ENCODE results near the genes SDK2 and KIF19.

DNA sequence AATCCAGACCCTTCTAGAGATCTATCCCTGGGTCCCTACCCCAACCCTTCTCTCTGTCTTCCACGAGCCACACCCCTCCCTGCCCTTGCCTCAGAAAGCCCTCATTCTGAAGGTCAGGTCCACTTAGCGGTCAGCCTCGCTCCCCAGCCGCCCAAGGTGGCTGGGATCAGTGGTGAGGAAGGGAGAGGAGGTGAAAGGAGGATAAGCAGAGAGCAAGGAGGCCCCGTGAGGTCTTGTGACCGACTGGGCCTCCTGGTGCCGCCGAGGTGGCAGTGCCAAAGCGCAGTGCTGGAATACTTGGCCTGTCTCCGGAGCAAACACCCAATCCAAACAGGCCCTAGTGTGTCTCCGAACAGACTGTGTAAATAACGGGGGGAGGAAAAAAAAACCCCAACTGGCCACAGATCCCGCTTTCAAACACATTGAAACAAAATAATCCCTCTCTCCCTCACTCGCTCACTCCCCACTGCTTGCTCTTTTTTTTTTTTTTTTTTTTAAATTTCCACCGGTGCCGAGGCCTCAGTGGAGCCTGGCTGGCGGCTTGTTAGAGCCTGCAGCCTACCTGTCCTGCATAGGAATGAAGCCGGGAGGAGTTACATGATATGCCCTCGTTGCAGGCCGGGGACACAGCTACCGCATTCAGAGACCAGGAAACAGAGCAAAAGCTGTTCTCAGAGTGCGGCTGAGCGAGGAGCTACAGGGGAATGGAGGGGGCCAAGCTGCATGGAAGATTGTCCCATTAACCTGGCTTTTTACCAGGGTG, 381.0 kb downstream of the SOX9 start:
- PRO-cap: no peak

- PRO-cap: no peak
Measured at GRCh38 chr17:72530000-72530922, 409.4 kb downstream of the SOX9 start.

GRCh38 chr17:72538588-72539246, 417.9 kb downstream of the SOX9 start:
- PRO-cap: no peak

DNA sequence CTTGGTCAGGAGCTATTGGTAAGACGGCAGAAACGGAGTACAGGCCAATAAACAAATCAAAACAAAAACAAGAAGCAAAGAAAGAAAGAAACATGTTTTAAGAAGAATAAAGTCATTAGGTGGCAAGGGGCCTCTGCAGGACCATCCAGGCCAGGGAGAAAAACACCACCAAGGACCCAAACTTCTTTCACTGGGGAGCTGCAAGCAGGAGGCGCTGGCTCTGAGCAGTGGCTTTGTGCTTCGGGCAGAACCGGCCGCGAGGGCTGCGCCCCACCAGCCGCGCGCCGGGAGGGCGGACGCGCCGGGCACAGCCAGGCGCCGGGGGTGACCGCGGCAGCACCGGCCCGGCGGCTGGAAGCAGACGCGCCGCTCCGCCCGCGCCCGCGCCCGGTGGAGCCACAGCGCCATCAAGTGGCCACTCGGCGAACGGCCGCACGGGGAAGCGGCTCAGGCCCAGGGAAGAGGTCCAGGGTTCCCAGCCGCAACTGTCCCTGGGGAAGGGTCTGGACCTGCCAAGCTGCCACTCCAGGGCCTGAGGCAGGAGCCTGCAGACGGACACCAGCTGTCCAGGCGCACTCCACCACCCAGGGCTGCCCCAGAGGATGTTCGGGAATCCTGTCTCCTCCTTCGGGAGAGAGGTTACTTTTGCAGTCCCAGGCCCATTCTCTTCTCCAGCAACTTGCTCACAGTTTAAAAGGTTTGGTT, 419.4 kb downstream of the SOX9 start:
- PRO-cap: no peak

- PRO-cap: no peak
Measured at GRCh38 chr17:72719362-72720701, 372.7 kb downstream of the SLC39A11 start.

- PRO-cap: no peak
Measured at GRCh38 chr17:73191514-73191837, 1.4 kb upstream of the COG1 start.

DNA sequence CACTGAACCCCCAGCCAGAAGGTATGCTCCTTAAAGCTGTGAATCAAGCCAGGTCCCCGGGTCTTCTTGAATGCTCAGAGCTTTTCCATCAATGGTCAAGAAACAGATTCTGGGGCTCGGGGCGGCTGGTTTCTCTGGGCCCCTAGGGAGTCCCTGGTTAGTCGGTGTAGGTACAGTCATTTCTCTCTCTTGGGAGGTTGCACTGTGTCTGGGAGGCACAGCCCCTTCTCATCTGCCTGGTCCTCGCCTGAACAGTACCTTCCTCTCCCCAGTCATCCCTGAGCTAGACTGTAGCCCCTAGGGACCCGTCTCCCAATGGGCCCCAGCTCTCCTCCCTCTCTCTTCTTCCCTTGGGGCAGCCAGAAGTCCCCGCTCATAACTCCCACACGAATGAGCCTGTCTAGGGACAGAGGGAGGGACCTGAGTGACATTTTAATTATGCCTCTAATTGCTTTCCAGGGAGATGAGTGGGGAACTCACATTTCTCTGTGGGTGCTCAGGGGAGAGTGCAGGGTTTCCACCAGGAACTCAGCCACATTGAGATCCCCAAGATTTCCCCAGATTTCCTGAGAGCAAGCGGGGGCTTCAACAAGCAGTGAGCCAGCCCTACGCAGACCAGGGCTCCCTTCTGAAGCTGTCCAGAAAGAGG, 20.3 kb upstream of the CPSF4L start:
- PRO-cap: no peak

DNA sequence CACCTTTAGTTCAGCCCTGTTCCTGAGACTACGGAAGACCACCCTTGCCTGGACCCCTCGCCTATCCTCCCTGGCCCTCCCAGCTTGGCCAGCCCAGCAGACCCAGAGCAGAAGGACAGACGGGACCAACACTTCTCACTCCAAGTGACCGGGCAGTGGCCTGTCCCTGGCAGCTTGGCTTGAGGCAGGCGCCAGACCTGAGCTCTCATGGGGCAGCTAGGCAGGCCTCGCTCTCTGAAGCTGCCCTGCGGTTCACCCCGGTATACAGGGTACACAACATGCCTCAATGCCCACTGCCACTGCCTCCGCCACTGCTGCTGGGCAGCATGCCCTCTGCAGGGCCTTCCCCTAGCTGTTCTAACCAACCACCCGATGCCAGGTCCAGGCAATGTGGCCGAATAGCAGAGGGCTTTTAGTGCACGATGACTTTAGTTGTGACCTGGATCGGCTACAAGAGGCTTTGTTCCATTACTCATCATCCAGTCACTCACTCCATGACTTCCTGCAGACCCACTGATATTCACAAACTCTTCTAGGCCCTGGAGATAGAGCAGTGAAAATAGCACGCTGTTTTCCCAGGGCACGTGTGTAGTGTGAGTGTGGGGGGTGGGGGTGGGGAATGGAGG, 19.8 kb downstream of the CDC42EP4 start:
- PRO-cap: no peak

DNA sequence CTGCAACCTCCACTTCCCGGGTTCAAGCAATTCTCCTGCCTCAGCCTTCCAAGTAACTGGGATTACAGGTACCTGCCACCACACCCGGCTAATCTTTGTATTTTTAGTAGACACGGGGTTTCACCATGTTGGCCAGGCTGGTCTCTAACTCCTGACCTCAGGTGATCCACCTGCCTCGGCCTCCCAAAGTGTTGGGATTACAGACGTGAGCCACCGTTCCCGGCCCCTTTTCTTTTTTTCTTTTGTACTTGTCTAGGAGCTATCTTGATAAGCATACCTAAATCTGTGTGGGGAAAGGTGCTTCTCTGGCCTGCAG, 39.3 kb upstream of the CDC42EP4 start:
- PRO-cap: no peak

- PRO-cap: no peak
Measured at GRCh38 chr17:73361205-73361703, 49.5 kb upstream of the CDC42EP4 start.

DNA sequence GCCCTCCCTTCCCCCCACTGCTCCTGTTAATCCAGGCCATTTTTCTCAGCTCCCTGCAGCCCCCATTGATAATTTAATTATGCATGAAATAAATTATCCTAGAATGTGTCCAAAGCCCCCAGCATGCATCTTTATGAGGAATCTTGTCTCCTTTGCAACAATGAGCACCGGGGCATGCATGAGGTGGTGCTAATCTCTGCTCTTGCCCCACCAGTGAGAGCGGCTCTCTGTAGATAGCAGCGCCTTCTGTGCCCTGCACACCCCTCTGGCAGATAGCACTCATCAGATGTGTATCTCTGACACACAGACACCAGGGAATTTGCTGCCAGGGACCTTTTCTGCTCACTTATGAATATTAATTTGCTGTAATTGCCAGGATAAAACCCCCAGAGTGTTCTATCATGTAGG, 140.2 kb upstream of the CDC42EP4 start:
- PRO-cap: no peak

DNA sequence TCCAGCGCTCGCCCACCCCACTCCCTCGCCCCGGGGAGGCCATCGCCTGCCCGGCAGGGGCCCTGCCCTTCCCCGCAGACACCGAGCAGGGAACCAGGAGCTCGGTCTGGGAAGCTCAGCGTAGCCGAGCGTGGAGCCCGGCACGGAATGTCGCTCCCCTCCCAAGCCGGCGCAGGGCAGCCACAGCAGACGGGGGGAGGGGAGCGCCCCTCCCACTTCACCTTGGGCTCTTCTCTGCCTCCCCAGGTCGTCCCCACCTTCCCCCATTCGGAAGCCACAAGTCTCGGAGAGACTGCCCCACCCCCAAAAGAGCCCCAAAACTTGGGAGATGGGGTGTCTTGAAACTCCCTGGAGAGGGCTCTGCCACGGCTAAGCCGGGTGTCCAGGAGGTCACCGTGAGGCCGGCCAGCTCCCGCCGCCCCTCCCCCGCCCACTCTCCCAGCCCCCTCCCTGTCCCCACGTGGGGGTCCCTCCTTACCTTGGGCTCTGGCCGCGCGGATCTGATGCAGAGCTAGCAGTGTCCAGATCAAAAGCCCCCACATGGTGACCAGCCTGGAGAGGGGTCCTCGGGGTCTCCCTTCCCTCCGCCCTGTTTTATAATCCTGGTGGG, 593 bp downstream of the SDK2 start:
- PRO-cap: unidirectional peak, minus-strand start at position 149 of the sequence

- PRO-cap: bidirectional peak, plus-strand start at chr17:73644546, minus-strand start at chr17:73644445
Measured at GRCh38 chr17:73644157-73645097, at the start of gene SDK2. Gene SDK2, minus strand, starts transcription at chr17:73644445.

DNA sequence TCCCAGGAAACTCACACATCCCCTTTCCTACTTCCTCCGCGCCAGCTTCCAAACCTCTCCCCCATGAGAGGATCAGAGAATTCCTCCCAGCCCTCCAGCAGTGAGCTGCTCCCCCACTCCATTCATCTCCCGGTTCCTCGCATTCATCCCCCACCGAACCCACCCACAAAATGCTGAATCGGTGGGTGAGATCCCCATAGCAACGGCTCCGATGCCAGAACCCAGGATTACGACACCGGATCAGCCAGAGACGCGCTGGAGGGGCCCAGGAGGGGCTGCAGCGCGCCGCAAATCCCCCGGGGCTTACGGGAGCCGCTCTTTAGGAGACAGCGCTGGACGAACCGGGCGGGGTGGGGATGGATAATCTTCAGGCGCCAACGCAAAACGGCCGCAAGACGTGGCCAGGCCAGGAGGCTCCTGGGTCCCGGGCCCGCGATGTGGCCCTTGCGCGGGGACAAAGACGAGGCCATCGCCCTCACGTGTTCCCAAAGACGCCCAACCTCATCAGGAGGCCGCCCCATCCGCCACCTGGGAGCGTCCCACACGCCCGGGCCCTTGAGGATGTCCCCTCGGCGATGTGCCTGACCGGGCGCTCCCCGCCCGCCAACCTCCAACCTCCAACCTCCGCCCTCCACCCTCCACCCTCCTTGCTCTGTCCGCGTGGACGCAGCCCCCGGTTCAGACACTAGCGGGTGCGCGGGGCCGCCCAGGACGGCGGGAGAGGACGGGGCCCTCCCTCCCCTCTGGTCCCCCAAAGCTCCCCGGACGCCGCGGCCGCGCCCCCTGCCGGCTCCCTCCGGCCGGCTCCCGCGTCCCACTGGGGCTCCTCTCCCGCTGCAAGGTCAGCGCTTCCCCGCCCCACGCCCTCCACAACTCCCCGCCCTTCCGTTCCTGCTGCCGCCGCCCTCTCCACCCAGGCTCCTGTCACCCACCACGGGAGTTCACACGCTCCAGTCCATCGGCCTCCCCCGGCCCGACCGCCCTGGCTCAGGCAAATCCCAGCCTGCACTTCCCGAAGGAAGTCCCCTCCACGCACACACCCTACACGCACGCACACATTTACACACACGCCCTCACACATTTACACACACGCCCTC, 251.0 kb upstream of the RPL38 start:
- PRO-cap: no peak

DNA sequence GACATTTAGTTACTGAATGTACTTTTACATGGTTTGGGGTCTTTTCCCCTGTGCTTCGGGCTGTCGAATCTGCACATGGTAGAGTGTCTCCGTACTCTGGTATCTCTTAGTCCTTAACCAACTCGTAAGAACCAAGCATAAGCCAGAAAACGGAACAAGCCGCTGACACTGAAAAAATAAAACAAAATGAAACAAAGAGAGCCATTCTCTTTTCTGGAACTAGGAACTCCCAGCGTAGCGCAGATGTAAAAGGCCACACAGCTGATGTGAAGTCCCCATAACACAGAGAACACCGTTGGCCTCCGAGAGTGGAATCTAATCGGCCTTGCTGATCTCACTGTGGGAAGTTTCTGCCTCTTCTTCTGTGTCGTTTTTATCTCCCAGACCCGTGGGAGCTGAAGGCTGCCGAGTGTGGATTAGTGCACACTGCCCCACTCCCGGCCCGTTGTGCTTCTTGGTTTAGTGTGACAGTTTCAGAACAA, 21.6 kb downstream of the TTYH2 start:
- PRO-cap: no peak

- PRO-cap: no peak
Measured at GRCh38 chr17:74243298-74243863, 30.0 kb downstream of the TTYH2 start.

DNA sequence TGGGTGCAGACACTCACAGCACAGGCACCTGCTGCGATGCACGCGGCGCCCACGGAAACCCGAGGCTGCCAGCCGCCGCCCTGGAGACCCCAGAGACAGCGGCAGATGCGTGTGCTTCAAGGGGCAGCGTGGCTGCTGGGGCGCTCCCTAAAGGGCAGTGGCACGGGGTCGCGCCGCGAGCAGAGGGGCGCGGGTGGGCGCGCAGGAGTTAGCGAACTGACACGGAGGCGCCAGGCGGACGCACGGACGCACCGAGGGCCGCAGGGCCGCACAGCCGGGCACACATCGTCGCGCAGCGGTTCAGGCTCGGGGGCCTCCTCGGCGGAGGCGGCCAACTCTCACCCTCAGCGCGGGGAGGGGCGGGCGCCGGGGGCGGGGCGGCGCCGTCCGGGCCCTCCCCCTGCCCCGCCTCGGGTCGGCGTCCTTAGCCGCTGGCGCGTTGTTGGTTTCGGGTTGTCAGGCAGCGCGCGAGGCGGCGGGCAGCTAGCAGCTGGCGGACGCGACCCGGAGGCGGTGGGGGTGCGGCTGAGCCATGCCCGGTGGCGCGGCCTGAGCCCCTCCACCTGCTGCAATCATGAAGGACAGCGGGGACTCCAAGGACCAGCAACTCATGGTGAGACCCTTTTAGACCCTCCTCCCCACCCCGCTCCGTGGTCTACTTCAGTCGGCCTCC, at the start of gene KIF19:
Gene KIF19, plus strand, starts transcription at position 451 of the 673 bp plus-strand sequence.
- PRO-cap: no peak

DNA sequence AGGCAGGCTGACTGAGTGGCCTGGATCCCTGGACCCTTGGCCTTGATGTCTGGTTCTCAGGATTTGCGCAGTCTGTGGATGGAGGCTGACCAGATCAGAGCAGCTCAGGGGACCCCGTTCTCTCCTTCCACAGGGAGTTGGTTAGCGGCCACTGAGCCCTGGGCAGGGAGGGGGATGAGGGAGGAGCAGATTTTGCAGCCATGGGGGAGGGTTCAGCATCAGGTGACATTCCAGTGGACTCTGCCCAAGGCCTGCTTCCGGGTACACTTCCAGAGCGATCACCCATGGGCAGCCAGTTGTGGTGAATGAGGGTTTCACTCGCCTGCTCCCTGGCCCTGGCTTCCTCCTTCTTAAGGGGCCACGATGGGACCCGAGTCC, 4.9 kb upstream of the GPRC5C start:
- PRO-cap: no peak

GRCh38 chr17:74430390-74430517, 1.6 kb upstream of the GPRC5C start:
- PRO-cap: no peak

DNA sequence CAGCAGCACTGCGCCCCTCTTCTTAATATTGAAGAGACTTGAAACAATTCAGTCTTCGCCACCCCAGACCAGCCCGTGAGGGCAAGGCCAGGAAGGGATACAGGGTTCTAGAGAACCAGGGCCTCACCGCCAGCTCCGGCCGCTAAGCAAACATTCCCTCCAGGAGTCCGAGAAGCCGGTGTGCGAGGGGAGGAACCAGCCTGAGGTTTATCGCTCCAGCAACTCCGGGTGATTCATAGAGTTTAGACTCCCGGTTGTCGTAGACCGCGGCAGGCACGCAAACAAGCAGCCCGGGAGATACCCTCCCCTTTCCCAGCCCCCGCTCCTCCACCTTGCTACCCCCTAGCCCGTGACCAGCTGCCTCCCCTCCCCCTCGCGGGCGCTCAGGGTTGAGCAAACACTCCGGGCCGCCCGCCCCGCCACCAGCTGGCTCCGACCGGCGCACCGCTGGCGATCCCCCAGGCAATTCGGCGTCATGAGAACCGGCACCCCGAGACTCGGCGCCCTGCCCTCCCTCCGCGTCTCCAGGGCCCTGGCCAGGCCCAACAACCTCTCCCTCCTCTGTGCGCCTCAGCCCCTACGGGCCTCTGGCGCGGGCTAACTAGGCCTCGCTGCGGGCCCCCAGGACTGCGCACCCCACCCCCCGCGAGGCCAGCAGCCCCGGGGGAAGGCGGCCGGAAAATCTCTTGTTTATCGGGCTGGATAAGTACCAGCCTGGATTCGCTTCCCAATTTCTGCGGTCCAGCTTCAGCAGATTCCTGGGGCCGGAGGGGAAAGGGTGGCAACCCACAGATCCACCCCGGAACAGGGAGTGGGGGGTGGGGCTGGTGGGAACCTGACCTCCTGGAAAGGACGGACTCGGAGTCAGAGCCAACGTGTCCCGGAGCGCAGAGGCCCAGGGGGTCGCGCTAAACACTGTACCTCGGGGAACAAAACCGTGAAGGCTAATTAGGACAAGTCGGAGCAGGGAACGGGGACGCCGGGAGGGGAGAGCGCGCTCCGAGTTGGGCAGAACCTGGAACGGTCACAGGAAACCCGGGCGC, 1.0 kb upstream of the GPRC5C start:
- PRO-cap: bidirectional peak, plus-strand start at position 515 of the sequence, minus-strand start at position 209 of the sequence; bidirectional peak, plus-strand start at position 867 of the sequence, minus-strand start at position 806 of the sequence